Glomerular endothelial cell (primary cell): Measurements from ENCODE around the genes NXT1 and CST11.

- RAMPAGE, long total RNA = no peak
Observed at GRCh38 chr20:21174407-21174817, 48.5 kb downstream of the KIZ start.

- RAMPAGE, long total RNA = no peak
Observed at GRCh38 chr20:21218126-21218810, 84.9 kb upstream of the XRN2 start.

GRCh38 chr20:21390923-21391874 lies 6.1 kb downstream of the NKX2-4 start:
- RAMPAGE, long total RNA = no peak

DNA sequence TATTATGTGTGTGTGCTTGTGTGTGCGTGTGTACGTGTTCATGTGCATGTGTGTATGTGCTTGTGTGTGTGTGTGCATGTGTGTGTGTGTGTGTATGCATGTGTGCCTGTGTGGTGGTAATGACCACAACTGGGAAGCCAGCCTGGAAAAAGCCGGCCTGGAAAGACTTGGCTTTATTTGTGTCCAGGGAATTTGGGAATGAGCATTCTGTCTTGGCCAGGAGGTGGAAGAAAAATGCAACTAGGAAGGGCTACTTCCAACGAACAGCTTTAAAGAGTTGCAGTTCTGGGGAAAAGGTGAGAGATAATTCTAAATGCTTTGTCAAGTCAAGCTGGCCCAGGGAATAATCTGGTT lies 157.6 kb downstream of the PAX1 start:
- RAMPAGE, long total RNA = no peak

GRCh38 chr20:22717329-22717903 lies 133.0 kb upstream of the FOXA2 start:
- RAMPAGE, long total RNA = no peak

- RAMPAGE, long total RNA = no peak
Observed at GRCh38 chr20:22796143-22796391, 211.7 kb upstream of the FOXA2 start.

- RAMPAGE, long total RNA = no peak
Observed at GRCh38 chr20:23139718-23140178, 53.6 kb upstream of the CD93 start.

DNA sequence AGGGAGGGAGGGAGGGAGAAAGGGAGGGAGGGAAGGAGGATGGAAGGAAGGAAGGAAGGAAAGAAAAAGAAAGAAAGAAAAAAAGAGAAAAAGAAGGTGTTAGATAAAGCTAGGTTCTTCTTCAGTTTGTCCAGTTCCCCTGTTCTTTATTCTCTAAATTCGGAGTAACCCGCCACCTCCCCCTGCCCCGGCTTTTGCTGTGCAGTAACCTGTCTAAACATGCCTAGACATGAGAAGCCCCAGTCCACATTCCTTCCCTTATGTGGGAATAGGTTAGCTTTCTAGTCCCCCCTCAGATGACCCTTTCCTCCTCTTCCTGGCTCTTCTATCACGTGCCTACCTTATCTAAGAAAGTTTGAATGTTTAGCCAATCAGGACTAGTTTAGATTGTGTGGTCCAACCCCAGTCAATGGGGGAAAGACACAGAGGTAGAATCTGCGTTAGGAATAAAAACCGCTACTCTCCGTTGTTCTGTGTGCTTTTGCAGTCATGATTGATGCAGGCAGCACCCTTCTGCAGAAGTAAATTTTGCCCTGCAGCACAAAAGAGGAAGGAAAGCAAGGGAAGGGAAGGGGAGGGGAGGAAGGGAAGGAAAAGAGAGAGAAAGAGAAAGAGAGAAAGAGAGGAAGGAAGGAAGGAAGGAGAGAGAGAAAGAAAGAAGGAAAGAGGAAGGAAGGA lies 69.0 kb upstream of the CD93 start:
- RAMPAGE, long total RNA = no peak

GRCh38 chr20:23331952-23332234 lies 18.7 kb upstream of the NXT1 start:
- RAMPAGE, long total RNA = no peak

GRCh38 chr20:23350702-23350989 lies at the start of gene NXT1:
Gene NXT1, plus strand, starts transcription at chr20:23350791.
- RAMPAGE, long total RNA = start-site peak on the plus strand at chr20:23350766-23350878, 272 and 454 reads in 2 replicates

- RAMPAGE, long total RNA = no peak
Observed at GRCh38 chr20:23452759-23452929, at the start of gene CST11. Gene CST11, minus strand, starts transcription at chr20:23452876.

GRCh38 chr20:23631692-23631891 lies 6.2 kb downstream of the CST3 start:
- RAMPAGE, long total RNA = no peak

DNA sequence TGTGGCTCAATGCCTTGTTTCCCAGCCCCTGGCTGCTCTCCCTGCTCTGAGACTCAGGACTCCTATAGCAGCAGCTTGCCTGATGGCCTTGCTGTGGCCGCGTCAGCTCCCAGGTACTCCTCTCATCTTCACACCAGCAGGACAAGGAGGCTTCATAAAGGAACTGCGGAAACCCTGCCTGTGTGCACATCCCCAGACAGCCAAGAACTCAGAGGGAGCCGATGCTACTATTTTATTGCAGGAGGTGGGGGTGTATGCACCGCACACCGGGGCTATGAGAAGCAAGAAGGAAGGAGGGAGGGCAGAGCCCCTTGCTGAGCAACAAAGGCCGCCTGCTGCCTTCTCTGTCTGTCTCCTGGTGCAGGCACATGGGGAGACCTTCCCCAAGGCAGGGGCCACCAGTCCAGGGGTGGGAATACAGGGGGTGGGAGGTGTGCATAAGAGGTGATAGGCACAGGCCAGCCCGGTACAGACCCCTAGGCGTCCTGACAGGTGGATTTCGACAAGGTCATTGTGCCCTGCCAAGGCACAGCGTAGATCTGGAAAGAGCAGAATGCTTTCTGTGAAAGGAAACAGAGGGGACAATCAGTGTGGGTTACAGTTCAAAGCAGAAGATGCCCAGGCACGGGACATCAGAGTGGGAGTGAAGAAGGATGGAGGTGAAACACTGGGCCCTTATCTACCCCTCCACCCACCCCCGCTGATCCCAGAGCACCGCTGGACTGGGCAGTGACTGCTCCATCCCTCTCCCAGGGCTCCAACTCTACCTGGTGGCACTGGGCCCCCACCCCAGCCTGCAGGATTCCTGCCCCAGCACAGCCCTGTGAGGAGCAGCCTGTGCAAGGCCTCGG lies 4.1 kb downstream of the CST3 start:
- RAMPAGE, long total RNA = start-site peak on the minus strand centred at position 533 of the sequence, 46 bp wide, 251 and 222 reads in 2 replicates

GRCh38 chr20:23873322-23874073 lies 6.0 kb downstream of the CST5 start:
- RAMPAGE, long total RNA = no peak

DNA sequence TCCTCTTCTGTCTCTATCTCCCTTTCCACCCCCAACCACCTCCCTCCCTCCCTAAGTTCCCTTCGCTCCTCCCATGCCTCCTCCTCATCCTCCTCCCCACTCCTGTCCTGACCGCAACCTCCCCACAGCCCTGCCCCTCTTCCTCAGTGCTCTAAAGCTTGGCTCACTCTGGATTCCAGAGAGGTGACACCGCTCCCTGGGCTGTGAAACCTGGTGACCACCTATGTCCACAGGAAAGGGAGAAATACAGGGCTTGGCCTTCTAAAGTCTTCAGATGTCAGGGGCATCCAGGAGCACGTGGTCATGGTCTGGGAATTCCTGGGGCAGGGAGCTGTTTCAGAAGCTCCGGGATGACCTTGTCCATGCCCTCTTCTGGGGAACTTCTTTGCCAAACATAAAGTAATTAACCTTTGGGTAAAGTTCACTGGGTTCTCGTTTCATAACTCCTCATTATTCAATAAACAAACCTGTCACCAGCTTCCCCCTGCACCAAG lies 347 bp upstream of the CST5 start:
- RAMPAGE, long total RNA = no peak

- RAMPAGE, long total RNA = no peak
Observed at GRCh38 chr20:24462794-24463147, 6.7 kb upstream of the SYNDIG1 start.

DNA sequence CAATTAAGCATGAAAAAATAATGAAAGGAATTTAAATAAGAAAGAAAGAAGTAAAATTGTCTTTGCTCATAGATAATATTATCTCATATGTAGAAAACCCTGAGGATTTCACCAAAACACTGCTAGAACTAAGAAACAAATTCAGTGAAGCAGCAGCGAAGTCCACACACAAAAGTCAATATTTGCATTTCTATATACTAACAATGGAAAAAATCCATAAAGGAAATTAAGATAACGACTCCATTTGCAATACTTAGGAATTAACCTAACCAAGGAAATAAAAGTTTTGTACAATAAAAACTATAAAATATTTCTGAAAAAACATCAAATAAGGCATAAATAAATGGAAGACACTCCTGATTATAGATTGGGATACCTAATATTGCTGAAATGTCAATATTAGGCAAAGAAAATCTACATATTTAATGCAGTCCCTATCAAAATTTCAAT lies 62.0 kb upstream of the CST7 start:
- RAMPAGE, long total RNA = no peak

- RAMPAGE, long total RNA = no peak
Observed at GRCh38 chr20:24964257-24964860, 15.3 kb downstream of the CST7 start.

GRCh38 chr20:25009100-25009478 lies 16.5 kb upstream of the APMAP start:
- RAMPAGE, long total RNA = no peak

DNA sequence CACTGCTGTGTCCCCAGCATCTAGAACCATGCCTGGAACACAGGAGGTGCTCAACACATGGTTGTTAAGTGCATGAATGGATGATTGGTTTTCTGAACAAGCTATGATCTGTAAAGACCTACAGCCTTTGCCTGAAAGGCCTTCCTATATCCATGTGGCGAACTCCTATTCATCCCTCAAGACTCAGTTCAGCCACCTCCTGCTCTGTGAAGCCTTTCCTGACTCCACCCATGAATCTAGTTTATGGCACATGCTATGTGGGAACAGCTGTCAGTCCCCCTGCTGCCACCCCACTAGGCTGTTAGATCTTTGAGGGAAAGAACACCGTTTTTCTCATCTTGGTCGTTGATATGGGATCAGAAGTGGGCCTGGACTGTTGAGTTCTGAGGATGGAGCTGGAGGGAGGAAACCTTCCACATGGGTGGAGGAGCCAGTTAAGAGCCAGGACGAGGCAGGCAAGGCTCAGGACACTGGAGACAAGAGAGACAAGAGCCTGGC lies 17.9 kb upstream of the APMAP start:
- RAMPAGE, long total RNA = no peak